HTR-8/SVneo (cell line): ENCODE results near the genes ZNF532 and GRP.

DNA sequence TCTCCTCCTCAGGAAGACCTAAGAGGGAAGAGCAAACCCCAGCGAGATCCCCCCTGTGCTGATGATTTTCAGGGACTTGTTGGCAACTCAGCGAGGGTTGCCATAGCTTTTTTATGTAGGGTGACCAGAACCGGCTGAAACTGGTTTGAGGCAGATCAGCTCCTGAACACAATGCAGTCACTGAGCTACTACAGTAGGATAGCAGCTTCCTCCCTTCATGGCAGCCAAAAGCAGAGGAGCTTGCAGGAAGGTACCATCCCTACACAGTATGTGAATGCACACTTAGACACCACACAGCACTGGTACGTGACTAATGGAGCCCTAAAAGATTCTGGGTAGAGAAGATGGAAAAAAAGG lies at the start of gene ZNF532:
ZNF532 (plus strand) TSS at position 193 of the 357 bp plus-strand sequence.
- RRBS = no CpG with 5 or more reads among the region's 4 CpGs

DNA sequence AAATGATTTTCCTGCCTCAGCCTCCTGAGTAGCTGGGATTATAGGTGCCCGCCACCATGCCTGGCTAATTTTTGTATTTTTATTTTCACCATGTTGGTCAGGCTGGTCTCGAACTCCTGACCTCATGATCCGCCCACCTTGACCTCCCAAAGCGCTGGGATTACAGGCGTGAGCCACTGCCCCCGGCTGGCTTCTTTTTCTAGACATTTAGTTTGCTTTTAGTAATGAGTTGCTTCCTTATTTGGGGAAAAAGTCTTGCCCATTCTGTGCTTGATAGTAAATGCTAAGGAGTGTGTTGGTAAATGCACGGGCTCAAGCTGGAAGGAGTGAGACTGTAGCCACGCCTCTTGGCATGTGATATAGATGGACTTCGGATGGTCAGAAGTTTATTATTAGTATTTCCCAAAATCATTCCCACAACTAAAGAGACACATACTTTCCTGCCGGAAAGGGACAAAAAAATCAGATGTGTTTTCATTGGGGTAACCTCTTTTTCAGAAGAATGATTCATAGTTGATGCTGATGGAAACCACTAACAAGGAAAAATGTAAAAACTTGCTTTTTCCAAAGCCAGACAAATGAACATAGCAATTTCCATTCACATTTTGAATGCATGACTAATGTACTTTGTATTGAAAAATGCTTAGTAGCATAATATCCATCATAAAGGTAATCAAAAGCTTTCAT lies 133.1 kb downstream of the ZNF532 start:
- RRBS = no CpG with 5 or more reads among the region's 10 CpGs

DNA sequence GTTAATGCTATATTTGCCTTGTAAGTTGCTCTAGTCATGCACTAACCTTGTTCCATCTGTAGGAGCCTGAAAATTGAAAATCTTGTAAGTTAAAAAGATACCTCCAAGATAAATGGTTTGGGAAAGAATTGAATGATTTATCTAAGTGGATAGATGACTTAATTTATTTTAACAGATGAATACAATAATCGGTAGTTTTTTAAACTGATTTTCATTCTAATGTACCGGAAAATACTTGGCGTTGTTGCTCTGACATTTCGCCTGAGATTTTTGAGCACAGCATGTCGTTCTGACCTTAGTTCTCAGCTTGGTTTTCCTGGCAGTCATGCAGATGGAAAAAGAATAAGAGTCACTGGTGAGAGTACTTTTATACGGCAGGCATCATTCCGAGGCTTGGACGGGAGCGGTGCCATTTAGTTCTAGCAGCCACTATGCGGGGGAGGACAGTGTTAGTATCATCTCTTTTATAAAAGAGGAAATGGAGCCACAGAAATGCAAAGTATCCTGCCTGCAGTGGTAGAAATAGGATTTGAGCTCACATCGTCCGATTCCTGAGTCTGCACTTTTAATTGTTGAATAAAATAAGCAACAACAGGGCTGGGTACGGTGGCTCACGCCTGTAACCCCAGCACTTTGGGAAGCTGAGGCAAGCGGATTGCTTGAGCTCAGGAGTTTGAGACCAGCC lies 134.1 kb downstream of the ZNF532 start:
- RRBS = no CpG with 5 or more reads among the region's 15 CpGs

DNA sequence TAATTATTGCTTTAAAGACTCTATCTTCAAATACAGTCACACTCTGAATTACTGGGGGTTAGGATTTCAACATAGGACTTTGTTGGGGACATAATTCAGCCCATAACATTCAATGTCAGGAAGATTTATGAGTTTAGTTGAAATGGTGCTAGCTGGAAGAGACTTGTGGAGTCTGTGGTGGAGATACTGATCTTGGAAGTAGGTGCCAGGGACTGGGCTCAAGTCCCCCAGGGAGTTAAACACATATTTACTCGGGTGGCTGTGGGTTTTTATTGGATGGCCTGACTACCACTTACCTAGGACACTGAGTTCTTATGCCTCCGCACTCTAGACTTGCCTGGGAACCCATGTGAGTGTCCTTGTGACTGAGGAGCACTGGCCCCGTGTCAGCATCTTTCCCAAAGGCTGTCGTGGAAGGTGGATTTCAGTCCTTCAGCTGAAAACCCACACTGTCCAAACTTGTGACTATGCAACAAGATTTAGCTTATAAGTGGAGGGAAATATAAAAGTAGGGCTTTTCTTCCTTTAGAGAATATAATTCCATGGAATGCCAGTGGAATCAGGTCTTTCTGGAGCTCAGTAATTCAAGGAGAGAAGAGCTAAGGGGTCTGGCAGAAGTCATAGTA lies 84.7 kb upstream of the SEC11C start:
- RRBS = no CpG with 5 or more reads among the region's 4 CpGs

- RRBS = 23% methylated on average over 34 of the region's 58 CpGs
Observed at GRCh38 chr18:59219823-59220464, at the start of gene GRP. GRP (plus strand) TSS chr18:59220158.

GRCh38 chr18:59333016-59333548 lies 14.6 kb upstream of the CPLX4 start:
- RRBS = no CpG with 5 or more reads among the region's 5 CpGs

GRCh38 chr18:59347395-59347684 lies 11.7 kb downstream of the LMAN1 start:
- RRBS = no CpG with 5 or more reads among the region's 2 CpGs

DNA sequence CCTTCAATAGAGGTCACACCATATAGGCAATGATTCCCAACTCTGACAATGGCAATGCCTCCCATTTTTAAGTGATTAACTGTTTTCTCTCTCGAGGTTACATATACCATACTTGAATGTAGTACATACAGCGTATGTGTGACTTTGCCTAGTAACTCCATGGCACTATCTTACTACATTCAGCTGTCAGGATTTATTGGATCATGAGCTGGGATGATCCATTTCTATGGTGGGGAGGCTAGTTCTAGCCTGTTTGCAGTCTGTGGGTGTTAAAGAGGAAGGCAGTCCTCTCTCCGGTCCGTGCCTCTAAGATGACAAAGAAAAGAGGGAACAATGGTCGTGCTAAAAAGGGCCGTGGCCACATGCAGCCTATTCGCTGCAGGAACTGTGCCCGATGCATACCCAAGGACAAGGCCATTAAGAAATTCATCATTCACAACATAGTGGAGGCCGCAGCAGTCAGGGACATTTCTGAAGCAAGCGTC lies 64.1 kb upstream of the CCBE1 start:
- RRBS = no CpG with 5 or more reads among the region's 10 CpGs

DNA sequence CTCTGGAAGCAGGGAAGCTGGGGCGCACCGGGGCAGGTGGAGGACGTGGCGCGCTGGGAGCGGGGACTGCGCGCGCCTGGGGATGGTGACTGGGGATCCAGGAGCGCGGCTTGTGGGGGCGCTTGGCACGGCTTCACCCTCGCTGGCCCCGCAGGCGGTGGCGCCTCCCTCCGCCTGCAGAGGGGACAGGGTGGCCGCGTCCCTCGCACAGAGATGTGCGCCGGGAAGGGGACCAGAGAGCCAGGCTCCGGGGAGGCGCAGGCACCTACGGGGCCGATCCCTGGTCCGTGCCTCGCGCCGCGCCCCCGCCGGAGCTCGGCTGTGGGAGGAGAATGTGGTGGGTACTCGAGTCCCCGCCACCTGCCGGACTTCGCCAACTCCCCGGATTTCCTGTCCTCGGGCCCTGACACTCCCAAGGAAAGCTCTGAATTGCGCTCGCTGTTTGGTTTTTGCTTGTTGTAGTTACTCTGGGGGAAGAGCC lies 871 bp downstream of the CDH20 start:
- RRBS = 6% methylated on average over 19 of the region's 43 CpGs

DNA sequence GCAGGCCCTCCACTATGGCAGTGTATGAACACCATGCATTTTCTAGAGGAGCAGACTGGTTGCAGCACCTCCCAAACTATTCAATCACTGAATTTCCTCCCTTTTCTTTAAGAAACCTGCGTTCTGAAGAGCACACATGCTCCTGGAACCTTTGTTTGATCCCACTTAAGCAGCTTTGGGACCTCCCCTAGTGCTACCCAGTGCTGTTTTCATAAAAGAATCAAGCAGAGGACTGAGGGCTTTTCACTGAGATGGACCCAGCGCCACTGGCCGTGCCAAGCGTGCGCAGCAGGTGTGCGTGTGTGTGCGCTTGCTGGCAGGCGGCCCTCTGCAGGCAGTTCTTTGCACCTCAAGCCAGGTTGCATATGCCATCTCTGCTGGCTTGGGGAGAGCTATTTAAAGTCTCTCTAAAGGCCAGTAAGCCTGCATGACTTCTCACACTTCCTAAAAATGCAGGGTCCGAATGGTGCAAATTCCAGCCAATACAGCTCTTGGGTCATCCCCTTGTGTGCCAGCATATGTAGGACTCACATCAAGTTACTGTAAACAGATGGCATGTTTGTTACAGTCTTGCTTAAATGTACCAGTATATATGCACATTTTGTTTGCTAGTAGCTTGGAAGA lies 255.5 kb downstream of the RNF152 start:
- RRBS = no CpG with 5 or more reads among the region's 9 CpGs

- RRBS = no CpG with 5 or more reads among the region's 2 CpGs
Observed at GRCh38 chr18:61651789-61652152, 241.0 kb downstream of the RNF152 start.

- RRBS = no CpG with 5 or more reads among the region's 4 CpGs
Observed at GRCh38 chr18:61732879-61733258, 159.9 kb downstream of the RNF152 start.

DNA sequence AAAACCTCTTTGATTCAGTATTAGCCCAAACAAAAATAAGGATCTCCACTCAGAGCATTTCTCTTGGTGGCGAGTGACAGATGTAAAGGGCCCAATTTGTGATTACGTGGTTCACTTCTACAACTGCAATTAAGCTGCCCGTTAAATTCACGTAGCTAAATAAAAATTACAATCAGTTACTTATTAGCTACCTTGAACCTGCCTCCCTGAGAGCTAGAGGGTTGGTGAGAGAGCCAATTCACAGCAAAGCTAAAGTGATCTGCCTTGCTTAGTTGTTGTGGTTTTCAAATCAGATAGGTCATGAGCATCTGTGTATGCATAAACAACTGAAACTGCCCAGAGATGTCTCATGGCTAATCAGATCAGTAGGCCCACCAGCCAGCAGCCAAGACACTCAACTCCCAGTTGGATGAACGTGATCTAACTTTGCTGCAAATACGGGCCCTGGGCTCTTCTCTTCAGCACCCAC lies 156.6 kb downstream of the RNF152 start:
- RRBS = no CpG with 5 or more reads among the region's 6 CpGs

DNA sequence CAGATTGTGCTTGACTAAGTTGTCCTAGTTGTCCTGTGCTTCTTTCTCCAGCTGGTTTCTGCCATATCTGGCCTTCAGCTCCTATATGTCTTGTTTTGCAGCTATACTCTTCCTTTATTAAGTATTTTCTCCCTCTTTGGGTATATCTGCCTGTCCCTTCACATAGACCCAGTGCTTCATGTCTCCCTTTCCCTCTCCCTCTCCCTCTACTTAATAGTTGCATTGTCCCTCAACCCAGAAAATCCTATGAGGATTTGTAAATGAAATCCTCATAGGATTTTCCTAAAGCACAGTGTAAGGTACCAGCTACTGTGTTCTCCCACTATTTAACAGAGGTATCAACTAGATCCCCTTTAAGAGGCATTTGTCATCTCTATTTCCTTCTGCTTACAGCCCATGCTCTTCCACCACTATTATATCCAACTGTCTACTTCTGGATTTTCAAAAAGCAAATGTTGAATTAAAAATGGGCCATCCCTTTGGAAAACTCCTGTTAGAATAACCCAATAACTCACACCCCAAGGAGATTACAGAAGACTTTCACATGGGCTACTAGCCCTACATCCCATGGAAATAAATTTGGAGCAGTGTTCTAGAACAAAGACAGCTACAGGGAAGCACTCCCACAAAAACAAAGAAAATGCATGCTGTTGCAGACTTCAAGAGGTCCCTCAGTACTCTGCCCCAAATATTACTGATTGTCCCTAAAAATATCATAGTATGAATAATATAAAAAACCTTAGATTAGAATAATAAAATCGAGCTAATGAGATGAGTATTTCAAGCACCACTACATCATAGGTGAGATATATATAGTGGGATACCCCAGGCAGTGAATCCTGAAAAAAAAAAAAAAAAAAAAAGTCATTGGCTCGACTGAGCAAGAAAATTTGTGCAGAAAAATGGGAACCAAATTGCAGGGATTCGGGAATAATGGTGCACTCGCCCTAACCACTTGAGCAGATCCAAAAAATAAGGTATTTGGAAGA lies 83.5 kb downstream of the RNF152 start:
- RRBS = no CpG with 5 or more reads among the region's 4 CpGs

GRCh38 chr18:61838486-61839348 lies 54.1 kb downstream of the RNF152 start:
- RRBS = no CpG with 5 or more reads among the region's 8 CpGs

DNA sequence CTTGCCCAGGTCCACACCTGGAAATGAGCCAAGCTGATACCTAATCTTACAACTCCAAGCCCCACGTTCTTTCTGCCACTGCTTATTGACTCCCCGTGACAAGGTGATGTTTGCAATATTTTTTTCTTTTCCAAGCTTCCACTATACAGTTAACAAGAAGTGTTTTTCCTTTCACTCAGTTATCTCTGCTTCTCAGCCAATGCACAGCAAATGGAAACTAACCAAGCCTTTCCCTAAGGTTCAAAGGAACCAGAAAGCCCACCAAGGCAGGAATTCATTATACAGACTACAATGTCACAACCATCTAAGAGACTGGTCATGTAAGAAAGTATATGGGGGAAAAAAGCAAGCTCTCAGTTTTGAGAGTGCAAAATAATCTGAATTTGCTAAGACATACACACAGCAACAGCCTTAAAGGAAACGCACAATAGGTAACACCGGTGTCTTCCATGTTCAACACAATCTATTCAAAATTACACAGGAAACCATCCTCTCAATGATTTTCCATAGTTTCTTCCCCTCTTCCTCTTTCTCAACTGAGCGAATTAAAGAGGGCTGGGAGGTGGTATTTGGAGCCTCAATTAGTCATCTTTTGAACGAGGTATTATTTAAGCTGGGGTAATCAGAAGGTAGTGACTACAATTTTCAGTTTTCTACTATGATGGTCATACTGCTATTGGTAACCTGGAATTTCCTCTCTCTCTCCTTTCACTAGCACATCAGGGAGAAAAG lies 38.6 kb downstream of the RNF152 start:
- RRBS = no CpG with 5 or more reads among the region's 6 CpGs

- RRBS = 5% methylated on average over 56 of the region's 109 CpGs
Observed at GRCh38 chr18:61893948-61895015, 1.5 kb upstream of the RNF152 start.

- RRBS = no CpG with 5 or more reads among the region's 5 CpGs
Observed at GRCh38 chr18:62346370-62346796, 21.3 kb downstream of the TNFRSF11A start.

DNA sequence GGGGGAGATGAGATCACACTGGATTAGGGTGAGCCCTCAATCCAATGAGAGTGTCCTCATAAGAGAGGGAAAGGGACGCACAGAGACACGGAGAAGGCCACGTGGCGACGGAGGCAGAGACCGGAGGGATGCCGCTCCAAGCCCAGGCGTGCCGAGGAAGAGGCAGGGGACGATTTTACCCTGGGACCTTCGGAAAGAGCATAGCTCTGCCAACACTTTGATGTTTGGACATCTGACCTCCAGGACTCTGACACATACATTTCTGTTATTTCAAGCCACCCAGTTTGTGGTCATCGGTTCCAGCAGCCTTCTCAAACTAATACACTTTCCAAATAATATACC lies 84.4 kb upstream of the ZCCHC2 start:
- RRBS = no CpG with 5 or more reads among the region's 12 CpGs